Occipital lobe (tissue), 2 donors: Measurements from ENCODE around the genes PARP2 and METTL17.

DNA sequence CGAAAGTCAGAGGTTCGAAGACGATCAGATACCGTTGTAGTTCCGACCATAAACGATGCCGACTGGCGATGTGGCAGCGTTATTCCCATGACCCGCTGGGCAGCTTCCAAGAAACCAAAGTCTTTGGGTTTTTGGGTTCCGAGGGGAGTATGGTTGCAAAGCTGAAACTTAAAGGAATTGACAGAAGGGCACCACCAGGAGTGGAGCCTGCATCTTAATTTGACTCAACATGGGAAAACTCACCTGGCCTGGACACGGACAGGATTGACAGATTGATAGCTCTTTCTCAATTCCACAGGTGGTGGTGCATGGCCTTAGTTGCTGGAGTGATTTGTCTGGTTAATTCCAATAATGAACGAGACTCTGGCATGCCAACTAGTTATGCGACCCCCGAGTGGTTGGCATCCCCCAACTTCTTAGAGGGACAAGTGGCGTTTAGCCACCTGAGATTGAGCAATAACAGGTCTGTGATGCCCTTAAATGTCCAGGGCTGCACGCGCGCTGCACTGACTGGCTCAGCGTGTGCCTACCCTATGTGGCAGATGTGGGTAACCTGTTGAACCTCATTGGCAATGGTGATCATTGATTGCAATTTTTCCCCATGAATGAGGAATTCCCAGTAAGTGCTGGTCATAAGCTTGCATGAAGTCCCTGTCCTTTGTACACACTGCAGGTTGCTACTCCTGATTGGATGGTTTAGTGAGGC is 2545.2 kb upstream of the OR11H12 start:
- RAMPAGE, long total RNA, result no peak

DNA sequence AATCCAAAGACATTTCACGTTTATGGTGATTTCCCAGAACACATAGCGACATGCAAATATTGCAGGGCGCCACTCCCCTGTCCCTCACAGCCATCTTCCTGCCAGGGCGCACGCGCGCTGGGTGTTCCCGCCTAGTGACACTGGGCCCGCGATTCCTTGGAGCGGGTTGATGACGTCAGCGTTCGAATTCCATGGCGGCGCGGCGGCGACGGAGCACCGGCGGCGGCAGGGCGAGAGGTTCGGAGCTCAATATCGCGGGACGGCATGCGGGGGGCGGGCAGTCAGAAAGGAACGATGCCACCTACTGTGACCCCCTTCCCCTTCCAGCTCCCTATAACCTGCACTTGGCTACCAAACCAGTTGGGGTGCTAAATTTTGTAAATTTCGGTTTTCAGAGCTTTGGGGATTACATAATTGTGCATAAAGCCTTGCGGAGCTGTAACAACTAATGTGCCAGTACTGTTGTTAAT is at the start of gene PARP2:
Gene PARP2, plus strand, starts transcription at position 185 of the 470 bp plus-strand sequence.
- RAMPAGE, long total RNA, result start-site peak on the plus strand centred at position 180 of the sequence, 16 bp wide, 459 and 228 reads in 2 replicates

- RAMPAGE, long total RNA, result no peak
Observed at GRCh38 chr14:20417276-20418222, 4.2 kb upstream of the TEP1 start.

- RAMPAGE, long total RNA, result no peak
Observed at GRCh38 chr14:20471948-20473257, 3.2 kb downstream of the PNP start.

GRCh38 chr14:20489390-20489942 is 20.3 kb downstream of the PNP start:
- RAMPAGE, long total RNA, result no peak

GRCh38 chr14:20613311-20614674 is 22.6 kb upstream of the RNASE12 start:
- RAMPAGE, long total RNA, result no peak

DNA sequence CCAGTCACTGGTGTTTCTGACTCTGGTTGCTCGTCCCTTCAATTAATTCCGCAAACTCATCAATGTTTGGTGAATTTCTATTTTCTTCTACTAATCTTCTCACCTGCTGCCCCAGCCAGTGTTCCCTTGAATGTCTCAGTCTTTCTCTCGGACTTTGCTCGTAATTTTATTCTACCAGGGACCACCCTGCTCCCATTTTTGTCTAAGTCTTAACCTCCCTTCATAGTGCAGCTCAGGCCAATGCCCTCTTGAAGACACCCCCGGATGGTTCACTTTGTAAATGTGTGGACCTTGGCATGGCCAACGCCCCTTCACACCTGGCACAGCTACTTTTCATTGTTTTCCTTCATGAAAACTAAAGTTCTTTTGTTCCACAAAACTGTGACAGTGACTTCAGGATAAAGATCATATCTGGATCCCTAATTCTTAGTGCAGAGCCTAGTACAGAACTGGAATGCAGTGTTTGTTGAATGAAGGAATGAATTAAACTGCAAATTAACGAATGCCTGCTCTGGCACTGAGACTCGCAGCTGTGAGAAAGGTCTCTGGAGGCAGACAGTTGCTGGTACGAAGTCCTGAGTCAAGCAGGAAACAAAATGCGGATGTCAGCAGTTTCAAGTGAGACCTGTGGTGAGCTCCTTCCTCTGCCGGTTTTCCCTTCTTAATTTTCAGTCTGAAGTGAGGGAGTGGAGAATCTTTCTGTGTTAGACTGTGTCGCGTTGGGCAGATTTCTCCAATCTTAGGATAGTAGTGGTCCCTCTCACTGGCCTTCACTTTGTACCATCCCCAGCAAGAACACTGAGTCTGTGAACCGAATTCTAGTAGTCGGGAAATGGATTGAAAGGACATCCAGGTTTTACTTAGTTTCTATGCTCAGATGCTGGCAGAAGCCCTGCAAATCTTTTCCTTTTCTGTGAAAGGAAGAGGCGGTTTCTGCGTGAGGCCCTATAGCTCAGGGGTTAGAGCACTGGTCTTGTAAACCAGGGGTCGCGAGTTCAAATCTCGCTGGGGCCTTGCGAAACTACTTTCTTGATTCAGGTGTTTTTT is 3.3 kb upstream of the RNASE4 start:
- RAMPAGE, long total RNA, result no peak

GRCh38 chr14:20683891-20684050 is 589 bp upstream of the RNASE4 start:
- RAMPAGE, long total RNA, result no peak

GRCh38 chr14:20687338-20688073 is 1.1 kb upstream of the ANG start:
- RAMPAGE, long total RNA, result no peak

DNA sequence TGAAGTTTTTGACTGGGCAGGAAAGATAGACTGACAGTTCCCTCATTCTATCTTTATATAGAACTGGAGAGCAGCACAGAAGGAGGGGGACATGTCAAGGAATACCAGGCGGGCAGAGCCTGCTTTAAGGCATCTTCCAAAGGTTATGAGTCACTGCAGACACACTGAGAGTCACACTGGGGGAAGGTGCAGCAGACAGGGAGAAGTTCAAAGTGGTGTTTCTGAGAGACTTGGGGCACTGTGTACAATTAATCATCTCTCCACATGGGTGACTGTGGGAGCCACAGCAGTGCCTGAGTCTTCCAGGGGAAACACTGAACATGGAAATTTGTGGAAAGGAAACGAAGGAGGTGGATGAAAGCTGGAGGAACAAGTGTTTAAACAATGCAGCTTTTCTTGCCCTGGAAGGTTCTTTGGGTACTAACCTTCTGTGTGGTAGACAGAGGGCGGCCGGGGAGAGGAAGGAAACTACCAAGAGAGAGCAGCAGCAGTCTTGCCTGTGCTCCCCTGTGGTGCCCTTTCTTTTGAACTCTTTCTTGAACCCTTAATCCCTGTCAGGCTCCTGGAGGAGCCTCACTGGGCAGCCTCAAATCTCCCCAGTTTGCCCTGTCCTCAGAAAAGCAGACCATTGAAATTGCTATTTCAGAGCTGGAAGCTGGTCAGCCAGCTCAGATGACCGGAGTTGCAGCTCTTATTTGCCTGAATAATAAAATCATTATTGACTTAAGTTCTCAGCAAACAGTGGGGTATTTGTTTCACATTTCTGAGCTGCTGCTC is 42.4 kb upstream of the RNASE3 start:
- RAMPAGE, long total RNA, result no peak

- RAMPAGE, long total RNA, result start-site peak on the plus strand at chr14:20989982-20989997, 77 and 80 reads in 2 replicates
Observed at GRCh38 chr14:20989380-20990755, at the start of gene METTL17. Gene METTL17 (plus strand): TSS chr14:20989980.

DNA sequence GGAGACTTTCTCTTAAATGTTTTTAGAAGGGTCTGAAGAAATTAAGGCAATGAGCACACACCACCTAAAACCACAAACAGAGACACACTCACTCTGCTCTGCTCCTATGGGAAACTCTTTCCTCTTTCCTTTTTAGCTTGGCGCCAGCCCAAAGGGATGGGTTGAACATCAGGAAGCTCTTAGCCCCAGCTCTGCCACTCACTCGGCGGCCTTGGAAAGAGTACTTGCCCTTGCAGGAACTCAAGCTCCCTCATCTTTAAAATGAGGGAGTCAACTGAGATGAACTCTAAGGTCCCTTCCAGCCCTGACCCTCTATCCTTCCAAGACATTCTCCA is 1.1 kb upstream of the RNASE8 start:
- RAMPAGE, long total RNA, result no peak

- RAMPAGE, long total RNA, result no peak
Observed at GRCh38 chr14:21061145-21061449, 3.5 kb downstream of the RNASE8 start.

- RAMPAGE, long total RNA, result no peak
Observed at GRCh38 chr14:21085059-21085932, 13.2 kb downstream of the ZNF219 start.

GRCh38 chr14:21240899-21241428 is 28.3 kb downstream of the HNRNPC start:
- RAMPAGE, long total RNA, result no peak

DNA sequence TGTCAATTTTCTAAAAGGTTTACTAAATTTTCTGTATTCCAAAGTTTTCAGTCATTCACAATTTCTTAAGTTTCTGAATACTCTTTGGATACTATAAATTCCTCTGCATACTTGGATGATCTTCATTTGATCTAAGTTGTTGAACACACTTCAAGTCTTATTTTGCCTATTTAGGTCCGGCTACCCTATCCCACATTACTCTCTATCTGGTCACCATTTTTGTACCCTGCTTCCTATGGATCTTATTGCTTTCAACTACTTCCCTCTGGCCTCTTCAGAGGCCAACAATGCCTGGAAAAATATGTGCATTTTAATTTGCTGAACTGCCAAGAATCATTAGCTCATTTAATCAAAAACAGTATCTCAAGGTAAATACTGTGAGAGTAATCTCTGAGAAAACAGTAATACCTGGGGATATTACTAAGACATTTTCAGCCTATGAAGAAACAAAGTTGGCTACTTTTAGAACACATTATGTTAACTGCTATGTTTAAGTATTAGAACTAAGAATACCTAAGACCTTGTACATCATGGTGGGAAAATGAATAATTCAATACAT is 27.7 kb downstream of the HNRNPC start:
- RAMPAGE, long total RNA, result no peak

GRCh38 chr14:21307955-21308888 is 28.3 kb downstream of the RPGRIP1 start:
- RAMPAGE, long total RNA, result no peak

DNA sequence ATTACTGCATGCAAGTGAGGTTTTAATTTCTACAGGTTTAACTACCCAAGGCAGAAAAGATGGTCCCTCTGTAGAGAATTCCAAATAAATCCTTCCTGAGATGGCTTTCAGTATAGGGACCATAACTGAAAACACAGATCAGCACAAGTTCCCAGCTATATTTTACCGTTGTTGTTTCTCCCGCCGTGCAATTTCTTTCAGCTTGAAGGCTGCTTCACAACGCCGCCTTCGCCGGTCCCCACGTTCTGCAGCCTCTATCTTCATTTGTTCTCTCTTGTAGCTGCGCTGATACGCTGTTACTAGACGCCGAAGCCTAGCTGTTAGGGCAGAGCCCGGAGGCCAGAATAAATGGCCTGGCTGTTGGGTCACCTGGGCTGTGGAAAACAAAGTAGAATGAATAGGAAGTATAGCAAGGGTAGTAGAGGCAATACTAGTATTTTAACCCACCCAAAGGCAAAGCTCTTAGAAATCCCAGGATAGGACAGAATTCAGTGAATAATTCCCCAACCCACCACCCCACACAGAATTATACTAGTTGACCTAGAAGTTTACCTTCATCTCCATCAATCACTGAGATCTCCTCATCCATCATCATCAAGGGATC is 11.0 kb upstream of the SUPT16H start:
- RAMPAGE, long total RNA, result no peak

- RAMPAGE, long total RNA, result no peak
Observed at GRCh38 chr14:21402667-21403269, 18.9 kb upstream of the SUPT16H start.

- RAMPAGE, long total RNA, result no peak
Observed at GRCh38 chr14:21406706-21407262, 23.0 kb upstream of the SUPT16H start.